Daoy (cell line): ENCODE data around the genes XPO6 and NPIPB8.

- RAMPAGE, long total RNA: no peak
Measured at GRCh38 chr16:27374756-27375521, 27.0 kb upstream of the IL21R start.

DNA sequence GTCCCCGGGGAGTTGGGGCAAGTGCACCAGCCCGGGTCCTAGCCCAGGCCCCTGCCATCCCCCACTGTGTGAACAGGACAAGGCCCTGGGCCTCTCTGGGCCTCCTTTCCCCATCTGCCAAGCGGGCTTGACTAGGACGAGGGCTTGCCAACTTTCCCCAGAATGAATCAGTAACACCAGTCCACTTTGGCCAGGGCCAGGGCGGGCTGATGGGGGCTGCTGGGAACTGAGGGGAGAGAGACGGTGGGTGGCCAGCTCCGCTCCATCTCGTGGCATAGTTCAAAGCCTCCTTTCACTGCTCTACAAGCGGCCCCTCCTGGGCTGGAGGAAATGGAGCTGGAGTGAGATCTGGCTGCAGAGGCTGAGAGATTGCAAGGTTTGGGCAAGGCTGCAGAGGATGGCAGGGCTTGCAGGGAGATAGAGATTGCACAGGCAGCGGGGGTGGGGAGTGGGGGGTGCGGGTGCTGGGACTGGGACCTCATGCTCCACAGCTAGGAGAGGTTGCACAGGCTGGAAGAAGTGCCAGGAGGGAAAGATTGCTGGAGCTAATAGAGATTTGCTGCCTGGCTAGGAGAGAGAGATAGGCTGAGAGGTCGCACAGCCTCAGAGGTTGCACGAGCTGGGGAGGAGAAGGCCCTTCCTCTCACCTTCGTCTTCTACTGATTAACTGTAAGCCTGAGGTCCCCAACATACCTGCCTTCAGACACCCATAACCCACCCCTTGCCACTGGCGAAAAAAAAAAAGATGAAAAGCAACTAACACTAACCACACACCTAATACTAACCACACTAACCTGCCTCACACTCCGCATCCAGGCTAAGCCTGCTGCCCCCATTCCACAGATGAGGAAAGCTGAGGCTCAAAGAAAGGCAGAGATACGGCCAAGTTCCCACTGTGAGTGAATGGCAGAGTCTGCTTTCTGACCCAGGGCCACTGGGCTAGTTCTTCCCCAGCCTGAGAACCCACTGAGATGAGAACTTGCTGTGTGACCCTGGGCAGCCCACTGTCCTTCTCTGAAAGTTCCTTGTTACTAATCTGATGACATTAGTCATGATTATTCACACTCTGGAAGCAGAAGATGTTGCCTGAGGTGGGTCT is 4.3 kb downstream of the IL21R start:
- RAMPAGE, long total RNA: no peak

GRCh38 chr16:27407055-27407665 is 5.2 kb downstream of the IL21R start:
- RAMPAGE, long total RNA: no peak

GRCh38 chr16:27516388-27516590 is 33.4 kb downstream of the GTF3C1 start:
- RAMPAGE, long total RNA: no peak

DNA sequence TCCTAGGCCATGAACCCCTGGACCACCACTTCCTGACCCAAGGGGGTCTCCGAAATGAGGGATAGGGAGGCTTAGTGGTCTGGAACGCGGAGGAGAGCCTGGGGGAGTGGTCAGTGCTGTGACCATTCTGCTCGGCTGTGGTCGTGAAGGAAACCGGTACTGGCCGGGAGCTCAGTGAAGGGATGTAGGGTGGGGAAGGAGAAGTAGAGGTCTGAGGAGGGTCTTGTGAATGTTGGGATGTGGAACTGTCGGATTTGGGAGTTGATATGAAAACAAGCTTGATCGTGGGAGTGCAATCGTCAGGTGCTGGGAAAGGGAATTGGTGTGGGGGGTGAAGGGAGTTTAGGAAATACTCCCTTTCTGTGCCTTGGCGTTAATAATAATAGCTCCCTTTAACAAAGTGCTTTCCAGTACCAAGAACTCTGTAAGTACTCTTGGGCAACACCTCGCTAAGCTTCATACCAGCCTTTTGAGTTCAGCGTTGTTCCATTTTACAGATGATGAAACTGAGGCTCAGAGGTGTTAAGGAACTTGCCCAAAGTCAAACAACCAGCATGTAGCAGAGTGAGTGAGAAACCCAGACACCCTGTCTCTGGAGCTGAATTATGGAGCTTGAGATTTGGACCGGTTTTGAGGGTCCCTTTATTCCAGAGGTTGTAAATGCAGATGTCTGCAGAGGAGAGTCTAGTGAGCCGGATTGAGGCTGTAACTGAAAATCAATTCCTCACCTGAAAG is 475 bp downstream of the KATNIP start:
- RAMPAGE, long total RNA: no peak

- RAMPAGE, long total RNA: no peak
Measured at GRCh38 chr16:28172217-28172737, 39.5 kb downstream of the XPO6 start.

- RAMPAGE, long total RNA: no peak
Measured at GRCh38 chr16:28192768-28193473, 18.8 kb downstream of the XPO6 start.

DNA sequence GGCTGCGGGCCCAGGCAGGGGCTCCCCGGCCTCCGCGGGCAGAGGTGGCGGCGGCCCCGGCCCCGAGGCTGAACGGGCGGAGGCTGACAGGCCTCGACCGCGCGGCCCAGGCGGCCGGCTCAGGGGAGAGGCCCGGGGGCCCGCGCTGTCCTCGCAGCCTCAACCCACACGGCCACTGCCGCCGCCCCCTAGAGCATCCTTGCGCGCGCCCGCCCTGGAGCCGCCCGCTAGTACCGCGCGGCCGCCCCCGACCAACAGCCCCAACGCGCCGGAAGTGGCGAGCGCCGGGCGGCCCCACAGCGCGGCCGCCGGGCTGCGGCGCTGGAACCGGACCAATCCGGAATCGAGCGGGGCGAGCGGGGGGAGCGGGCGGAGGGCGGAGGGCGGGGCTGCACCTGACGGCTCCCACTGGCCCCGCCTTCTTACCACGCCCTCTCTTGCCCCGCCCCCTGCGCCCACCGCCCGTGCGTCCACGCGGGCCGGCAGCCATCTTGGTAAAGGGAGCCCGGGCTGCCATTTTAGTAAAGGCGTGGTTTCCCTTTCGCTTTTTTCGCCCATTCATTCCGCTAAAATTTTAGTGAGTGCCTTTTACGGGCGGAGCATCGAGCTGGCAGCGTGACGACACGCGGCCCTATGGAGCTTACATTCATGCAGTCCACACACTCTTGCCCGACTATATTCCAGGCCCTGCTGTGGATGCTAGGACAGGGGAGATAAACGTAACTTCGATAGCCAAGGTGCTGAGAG is at the start of gene XPO6:
Gene XPO6 (minus strand): TSS at position 276 of the 747 bp plus-strand sequence.
- RAMPAGE, long total RNA: no peak

- RAMPAGE, long total RNA: no peak
Measured at GRCh38 chr16:28536979-28537837, 1.6 kb downstream of the NUPR1 start.

DNA sequence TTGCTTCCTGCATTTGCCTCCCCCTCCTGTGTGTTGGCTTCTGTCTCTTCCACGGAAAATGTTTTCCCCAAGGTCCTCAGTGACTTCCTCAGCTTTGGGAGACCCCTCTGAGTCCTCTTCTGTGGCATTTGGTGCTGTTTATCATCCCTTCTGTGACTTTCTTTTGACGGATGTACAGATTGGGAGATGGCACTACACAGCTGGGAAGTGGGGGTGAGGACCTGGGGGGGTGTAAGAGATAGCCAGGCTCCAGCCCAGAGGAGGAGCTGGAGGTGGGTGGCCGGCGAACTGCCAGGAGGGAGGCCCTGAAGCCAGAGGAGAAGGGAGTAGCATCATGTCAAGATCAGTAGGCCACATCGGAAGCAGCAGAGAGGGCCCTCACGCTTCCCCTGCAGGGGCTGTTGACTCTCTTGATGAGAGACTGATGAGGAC is 19.3 kb downstream of the SGF29 start:
- RAMPAGE, long total RNA: no peak

DNA sequence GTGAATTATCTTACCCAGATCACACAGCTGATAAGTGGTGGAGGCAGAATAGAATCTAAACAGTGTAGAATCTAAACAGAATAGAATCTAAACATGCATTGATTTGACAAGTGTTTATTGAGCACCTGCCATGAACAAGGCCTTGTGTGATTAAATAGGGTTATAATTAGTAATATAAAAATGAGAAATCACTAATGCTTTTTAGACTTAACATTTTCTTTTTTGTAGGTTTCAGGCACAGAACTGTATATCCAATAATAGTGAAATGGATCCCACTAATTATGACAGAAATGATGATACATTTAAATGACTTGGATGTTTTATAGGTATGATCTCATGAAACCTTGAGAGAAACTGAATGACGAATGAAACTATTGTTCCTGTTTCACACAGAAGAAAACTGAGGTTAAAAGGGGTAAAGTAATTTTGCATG is at the start of gene NPIPB8:
Gene NPIPB8 (plus strand): TSS at position 320 of the 433 bp plus-strand sequence.
- RAMPAGE, long total RNA: no peak

DNA sequence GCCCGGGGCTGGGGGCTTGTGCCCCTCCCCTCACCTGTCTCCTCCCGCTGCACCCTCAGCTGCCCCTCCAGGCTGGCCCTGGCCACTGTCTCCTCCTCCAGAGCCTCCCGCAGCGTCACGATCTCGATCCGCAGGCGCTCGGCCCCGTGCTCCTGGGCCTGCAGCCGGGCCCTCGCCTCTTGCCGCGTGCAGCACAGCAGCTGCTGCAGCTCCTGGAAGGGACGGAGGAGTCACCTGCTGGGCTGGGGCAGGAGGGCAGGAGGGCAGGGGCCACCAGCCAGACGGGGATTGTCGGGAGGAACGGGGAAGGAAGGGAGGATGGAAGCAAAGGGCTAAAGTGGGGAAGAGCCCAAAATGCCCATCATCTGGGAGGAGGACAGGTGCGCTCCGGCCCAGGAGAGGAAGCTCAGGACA is 19.0 kb downstream of the RABEP2 start:
- RAMPAGE, long total RNA: no peak

DNA sequence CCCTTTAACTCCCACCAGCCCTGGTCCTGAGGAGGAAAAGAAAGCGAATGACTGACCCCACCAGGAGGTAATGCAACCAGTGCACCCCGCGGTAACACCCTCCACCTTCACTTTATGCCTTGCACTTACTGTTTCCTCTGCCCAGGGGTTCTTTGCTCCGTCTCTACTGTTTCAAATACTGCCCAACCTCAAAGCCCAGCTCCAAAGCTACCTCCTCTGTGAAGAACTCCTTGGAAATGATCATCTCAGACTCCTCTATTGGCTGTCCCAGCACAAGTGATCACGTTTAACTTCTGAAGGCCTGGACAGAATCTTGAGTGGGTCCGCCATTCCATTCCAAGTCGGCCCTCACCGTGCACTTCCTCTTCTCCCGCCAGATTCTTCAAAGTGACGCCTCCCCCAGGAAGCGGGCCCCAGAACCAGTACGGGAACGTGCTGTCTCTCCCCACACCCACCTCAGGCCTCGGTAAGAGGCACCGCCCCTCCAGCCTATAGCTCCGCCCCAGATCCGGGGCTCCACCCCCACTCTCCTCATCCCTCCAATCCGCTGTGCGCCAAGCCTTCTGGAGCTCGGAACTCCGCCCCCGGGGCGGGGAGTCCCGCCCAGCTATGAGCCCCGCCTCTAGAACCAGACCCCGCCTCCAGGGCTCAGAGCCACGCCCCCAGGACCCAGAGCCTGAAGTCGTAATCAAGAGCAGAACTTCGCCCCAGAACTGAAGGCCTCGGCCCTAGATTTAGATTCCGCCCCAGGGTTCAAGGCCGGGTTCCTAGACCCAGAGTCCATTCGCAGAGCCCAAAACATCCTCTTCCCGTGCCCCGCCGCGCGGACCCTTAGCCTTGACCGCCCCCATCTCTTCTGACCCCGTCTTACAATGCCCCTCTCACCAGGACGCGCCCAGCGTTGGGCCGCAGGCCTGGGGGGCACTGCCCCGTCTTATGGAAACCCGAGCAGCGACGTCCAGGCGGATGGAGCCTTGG is 4.7 kb downstream of the CD19 start:
- RAMPAGE, long total RNA: no peak

DNA sequence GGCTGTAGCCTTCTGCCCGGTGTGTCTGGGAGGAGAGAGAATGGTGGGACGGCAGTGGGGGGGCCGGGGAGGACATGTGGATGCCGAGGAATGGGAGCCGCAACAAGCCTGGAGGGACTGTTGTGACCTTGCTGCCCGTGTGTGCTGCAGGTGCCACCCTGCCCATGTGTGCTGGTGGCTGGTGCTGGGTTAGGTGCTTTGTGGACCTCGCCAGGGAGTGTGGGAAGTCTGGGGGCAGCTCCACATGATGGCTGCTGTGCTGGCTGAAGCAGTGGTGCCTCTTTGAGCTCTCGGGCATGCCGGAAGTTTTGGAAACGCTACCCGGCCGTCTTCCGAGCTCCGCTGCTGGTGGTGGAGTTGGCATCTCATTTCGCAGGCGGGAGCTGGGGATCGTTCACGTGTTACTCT is 132.2 kb downstream of the LAT start:
- RAMPAGE, long total RNA: no peak

DNA sequence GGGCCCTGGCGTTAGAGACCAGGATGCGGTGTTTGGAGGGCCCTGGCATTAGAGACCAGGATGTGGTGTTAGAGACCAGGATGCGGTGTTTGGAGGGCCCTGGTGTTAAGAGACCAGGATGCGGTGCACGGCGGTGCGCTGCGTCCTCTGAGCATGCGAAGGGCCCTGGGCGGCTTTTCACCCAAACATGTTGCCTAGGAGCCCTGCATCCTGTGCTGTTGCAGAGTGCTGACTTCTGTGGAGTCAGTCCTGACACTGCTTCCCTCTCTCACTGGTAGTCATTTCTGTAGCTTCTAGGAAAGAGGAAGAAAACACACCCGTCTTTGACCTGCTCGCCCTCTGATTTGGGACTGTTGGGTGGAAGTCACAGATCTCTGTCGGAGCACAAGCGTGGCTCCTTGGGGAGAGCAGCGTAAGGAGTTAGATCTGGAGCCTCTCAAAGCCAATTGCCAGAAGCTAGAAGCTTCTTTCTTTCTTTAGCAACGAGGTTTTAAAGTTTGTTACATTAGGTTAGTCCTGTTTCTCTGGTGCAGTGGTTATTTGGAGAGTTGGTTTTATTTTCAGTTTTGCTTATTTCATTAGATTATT is 141.3 kb downstream of the LAT start:
- RAMPAGE, long total RNA: no peak

DNA sequence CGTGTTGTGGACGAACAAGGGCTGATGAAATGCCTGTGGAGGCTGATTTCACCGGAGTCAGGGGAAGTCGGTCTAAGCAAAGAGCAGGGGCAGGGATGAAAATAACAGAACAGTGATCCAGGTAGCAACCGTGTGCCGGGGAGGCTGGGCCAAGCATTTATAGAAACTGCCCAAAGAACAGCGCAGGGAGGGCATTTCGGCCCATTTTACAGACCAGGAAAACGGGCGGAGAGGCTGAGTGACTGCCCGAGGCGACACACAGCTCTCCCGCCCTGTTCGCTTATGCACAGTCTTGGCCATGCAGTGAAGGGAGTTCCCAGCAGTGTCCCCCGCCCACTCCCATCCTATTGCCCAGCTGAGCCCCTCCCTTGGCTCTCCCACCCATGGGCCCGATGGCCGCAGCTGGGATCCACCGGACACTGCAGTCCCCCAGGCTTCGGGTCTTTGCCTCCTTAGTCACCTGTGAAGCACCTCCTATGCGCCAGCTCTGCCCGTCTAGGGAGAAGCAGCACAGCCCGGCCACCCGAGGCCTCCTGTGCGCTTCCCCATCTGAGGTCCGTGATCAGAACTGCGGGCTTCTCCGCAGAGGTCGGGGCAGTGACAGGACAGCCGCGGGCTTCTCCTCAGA is 142.8 kb downstream of the LAT start:
- RAMPAGE, long total RNA: no peak

DNA sequence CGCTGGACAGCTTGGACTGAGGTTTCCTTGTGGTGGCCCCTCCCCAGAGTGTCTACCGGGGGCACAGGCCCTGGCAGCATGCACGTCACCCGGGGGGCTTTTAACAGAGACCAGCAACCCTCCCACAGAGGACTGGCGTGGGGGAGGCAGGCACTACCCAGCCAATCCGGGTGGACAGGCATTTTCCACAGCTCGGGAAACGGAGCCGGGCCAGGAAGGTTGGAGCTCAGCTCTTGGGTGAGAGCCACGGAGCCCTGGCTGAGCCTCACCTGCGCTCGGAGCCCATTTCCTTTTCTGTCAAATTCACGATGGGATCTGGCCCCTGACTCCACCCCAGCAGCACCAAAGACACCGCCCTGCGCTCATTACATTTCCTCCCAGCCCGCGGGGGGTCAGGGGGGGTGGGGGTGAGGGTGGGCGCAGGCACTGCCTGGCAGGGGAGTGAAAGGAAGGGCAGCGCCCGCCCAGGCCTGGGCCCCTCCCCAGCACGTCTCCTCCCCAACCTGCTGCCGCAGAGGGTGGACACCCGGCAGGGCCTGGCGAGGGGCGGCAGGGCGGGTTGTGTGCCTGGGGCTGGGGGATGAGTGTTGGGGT is 145.3 kb downstream of the LAT start:
- RAMPAGE, long total RNA: no peak

DNA sequence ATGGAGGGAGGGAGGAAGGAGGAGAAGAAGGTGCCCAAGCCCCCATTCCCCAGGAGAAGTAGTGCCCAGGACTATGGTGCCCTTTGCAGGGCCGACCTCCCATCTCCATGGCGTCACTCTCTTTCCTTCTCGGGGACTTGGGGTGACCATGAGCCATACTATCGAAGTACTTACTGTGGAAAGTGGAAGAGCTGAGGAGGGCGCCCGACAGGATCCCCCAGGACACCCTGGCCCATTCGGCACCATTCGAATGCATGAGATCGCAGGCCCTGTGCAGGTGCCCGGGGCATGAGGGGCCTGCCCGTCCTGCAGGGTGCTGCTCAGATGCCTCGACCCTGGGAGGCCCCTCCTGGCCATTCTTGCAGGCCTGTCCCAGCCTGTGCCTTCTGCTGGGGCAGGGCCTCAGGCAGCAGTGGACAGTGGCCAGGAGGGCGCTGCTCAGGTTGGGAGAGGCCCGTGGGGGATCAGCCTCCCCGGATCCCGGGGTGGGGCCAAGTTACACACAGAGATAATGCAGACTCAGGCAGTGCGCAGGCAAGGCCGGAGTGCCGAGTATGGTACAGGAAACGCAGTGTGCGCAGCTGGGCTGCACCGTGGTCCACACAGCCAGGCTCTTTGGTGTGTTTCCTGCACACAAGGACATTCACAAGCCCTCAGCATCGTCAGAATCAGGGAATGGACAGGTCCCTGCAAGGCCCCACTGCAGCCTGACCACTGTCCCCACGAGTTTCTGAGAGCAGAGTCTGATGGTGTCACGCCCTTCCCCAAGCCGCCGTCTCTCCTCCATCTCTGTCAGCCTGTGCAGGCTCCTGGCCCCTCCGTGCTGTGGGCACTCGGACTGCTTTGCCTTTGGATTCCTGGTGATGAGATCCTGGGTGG is 147.6 kb downstream of the LAT start:
- RAMPAGE, long total RNA: no peak

- RAMPAGE, long total RNA: no peak
Measured at GRCh38 chr16:29248185-29248997, 158.1 kb downstream of the NPIPB11 start.

- RAMPAGE, long total RNA: no peak
Measured at GRCh38 chr16:29290451-29291256, 115.9 kb downstream of the NPIPB11 start.